Epithelial cell of prostate (primary cell): ENCODE measurements around the gene TTLL11.

DNA sequence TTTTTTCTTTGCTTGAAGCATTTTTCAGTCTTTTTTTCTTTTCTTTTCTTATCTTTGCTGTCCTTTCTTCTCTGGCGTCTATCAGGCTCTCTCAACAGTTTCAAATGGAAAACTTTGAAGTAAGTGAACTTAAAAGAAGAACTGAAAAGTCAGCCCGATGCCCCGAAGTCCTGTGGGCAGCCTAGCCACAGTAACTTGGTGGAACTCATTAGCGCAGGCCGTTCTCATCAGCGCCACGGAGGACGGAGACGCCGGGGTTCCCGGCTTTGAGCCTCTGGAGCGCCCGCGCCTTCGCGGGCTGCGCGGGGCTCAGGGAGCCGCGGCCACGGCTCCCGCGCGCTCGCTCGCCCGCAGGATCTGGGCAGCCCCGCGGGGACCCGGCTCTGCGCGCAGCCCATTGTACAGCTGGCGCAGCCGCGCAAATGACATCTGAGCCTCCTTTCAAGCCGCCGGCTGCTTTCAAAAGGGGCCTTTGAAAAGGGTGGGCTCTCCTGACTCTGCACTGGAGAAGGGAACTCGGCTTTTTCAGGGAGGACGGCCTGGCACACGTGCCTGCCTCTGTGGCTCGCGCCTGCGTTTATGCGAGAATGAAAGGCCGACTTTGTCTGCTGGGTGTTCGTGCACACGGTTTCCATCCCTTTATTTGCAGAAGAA, 40.7 kb downstream of the TLR4 start:
- RRBS = 3% methylated on average over 7 of the region's 47 CpGs

- RRBS = no CpG with 5 or more reads among the region's 18 CpGs
Measured at GRCh38 chr9:120386084-120387123, 193.6 kb downstream of the CDK5RAP2 start.

DNA sequence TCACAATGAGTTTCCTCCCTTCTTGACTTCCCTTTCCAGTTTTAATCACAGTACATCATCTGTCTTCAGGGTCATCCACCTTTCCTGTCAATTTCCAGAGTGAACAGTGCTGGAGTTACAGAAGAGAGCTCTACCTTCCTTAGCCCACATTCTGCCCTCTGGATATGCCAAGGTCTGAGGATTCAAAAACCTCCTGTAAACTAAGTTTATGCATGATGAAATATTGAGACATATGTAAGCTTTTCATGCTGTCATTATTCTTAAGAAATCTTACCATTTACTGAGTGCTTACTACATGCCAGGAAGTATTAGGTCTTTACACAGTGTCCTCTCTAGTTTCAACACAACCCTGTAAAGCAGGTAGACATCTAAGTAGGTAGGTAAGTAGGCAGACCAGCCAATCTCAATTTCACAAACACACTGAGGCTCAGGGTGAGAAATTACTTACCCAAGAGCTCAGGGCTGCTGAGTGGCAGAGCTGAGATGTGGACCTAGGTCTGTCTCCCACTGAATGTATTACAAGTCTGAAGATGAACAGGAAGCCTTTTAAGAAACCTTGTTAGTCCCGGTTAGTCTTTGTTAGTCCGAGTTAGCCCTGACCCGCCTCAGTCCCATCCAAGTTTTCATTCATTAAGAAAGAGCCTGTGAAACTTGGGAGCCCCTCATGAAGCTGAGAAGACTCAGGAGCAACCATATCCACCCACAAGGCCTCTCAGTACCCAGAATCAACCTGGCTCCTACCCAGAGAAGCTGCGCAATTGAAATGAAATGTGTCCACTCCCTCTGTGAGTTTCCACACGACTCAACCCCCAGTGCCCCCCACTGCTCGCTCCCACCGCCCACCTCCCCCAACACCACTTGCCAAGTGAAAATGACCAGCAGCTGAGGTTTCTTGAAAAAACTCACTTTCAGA, 105.0 kb downstream of the CDK5RAP2 start:
- RRBS = no CpG with 5 or more reads among the region's 7 CpGs

GRCh38 chr9:120529859-120530483, 50.0 kb downstream of the CDK5RAP2 start:
- RRBS = no CpG with 5 or more reads among the region's 6 CpGs

- RRBS = no CpG with 5 or more reads among the region's 1 CpG
Measured at GRCh38 chr9:120550577-120550970, 29.4 kb downstream of the CDK5RAP2 start.

- RRBS = no CpG with 5 or more reads among the region's 8 CpGs
Measured at GRCh38 chr9:120605031-120605591, 25.1 kb upstream of the CDK5RAP2 start.

- RRBS = no CpG with 5 or more reads among the region's 2 CpGs
Measured at GRCh38 chr9:120630996-120631574, 51.1 kb upstream of the CDK5RAP2 start.

DNA sequence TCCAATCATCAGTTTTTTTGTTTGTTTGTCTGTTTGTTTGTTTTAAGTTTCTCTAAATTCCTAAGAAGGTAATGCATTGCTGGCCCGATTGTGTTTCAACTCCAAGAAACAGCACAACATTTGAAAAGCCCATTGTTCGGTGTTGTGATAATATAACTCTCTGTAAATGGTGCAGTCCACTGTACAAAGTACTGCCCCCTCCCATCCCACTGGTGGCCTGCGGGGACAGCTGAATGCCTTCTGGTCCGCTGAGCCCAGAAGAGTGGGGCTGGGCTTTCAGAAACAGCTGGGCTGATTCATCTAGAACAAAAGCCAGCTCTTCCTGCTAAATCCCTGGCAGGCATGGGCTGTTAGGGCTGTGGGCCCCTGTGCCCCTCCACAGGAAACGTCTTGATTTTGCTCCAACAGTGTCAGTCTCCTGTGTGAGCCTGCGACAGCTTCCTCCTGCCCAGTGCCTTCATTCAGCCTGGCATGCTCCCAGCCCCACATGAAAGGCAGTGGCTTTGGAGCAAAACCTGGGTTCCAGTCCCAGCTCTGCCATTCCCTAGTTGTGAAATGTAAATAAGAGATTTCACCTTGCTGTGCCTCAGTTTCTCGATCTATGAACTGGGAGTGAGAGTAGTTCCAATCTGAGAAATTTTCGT, 6.9 kb upstream of the GSN start:
- RRBS = no CpG with 5 or more reads among the region's 8 CpGs

- RRBS = no CpG with 5 or more reads among the region's 5 CpGs
Measured at GRCh38 chr9:121294233-121294877, 26.4 kb downstream of the GSN start.

DNA sequence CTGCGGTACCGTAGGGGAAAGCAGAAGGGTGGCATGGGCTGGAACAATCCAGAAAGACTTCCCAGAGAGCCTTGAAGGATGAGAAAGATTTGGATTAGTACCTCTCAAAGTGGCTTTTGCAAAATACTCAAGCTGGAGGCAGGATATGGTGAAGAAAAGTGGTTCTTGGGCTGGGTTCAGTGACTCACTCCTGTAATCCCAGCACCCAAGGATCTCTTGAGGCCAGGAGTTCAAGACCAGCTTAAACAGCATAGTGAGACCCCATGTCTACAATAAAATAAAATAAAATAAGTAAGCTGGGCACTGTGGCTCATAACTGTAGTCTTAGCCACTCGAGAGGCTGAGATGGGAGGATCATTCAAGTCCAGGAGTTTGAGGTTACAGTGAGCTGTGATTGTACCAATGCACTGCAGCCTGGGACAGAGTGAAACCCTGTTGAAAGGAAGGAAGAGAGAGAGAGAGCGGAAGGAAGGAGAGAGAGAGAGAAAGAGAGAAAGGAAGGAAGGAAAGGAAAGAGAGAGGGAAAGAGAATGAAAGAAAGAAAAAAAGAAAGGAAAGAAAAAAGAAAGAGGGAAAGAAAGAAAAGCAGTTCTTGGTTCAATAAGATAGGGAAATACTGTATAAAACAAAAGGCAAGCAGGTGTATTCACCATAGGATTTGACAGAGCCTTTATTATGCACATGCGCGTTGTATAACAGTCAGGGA, 41.7 kb downstream of the GSN start:
- RRBS = no CpG with 5 or more reads among the region's 6 CpGs

- RRBS = no CpG with 5 or more reads among the region's 7 CpGs
Measured at GRCh38 chr9:121321920-121322850, 47.9 kb downstream of the STOM start.

DNA sequence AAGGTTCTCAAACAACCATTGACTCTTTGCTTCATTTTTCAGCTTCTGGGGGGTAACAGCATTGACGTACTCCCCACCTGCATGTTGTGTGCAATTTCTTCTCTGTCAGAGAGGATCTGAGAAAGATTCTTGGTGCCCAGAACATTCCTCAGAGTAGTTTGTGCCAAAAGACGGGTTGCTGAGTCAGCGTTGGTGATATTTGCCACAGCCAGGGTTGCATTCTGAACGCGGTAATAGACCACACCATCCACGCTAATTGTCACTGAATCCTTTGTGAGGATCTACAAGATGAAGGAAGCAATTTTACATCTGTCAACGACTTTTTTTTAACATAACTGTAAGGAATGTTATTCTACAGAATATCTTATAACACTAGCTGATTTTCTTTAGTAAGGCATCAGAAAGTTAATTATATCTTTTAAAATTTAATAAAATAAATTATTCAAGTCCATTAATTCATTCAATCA, 21.0 kb downstream of the STOM start:
- RRBS = no CpG with 5 or more reads among the region's 7 CpGs

DNA sequence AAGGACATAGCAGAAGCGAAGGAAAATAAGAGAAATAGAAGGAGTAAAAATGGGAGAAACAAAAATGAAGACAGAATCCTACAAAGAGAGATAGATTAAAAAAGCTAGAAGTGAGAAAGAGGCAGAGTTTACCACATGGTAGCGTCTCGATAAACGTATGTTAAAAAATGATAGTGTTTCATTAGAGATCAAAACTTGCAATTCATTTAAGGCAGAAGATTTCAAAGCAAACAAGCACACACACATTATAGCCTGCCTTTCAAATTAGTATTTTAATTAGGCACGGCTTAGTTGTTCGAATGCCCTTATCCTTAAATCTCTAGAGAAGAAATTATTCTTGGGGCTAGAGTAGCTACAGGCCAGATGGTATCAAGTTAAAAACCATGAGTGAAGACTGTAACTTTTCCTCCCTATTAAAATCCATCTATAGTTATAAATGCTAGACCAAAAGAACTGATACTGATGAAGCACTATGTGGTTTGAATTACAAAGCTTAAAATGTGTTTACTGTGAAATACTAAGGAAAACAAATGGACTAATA, 5.9 kb downstream of the STOM start:
- RRBS = no CpG with 5 or more reads among the region's 6 CpGs

DNA sequence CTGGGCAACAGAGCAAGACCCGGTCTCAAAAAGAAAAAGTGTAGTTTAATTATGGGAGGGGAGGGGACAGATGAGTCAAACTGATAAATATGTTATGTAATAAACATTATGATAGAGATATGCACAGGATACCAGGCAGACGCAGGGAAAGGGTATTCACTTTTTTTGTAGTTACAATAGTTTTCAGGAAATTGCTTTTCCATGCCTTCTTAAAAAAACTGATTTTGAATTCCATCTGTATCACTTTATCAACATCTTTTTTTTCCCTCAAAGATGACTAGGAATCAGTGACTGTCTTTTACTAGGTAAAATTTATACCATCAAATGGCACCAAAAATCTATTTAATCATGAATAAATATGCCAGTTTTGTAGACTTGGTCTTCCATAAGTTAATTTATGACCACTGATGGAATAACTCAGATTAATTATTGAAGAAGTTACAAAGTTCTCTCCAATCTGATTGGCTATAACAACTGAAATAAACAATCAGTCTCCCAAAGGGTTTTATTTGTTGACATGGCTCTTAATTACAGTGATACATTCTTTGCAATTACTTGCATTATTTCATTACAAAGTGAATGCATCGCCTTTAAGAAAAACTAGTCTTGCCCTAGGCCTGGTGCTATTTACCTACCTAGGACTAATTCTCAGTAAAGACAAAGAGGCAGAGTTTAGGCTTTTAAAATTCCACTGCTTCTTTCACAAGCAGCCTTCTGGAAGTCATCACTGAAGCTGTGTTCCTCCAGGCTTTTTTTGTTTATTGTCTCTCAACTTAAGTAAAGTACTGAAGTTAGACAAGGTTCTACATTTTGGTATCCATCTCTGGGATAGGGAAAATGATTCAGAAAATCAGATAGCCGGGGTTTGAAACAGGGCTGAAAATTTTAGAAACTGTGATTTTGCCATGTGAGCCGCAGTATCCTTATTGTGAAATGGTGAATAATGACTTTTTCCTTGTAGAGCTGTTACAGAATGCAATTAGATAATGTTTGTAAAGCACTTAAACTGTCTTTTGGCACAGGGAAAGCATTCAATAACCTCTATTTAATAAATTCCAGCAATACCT, 2.7 kb downstream of the STOM start:
- RRBS = no CpG with 5 or more reads among the region's 5 CpGs

- RRBS = 1% methylated on average over 62 of the region's 119 CpGs
Measured at GRCh38 chr9:121698830-121699657, 47.6 kb downstream of the DAB2IP start.

- RRBS = no CpG with 5 or more reads among the region's 10 CpGs
Measured at GRCh38 chr9:121779291-121779930, 128.0 kb downstream of the DAB2IP start.

DNA sequence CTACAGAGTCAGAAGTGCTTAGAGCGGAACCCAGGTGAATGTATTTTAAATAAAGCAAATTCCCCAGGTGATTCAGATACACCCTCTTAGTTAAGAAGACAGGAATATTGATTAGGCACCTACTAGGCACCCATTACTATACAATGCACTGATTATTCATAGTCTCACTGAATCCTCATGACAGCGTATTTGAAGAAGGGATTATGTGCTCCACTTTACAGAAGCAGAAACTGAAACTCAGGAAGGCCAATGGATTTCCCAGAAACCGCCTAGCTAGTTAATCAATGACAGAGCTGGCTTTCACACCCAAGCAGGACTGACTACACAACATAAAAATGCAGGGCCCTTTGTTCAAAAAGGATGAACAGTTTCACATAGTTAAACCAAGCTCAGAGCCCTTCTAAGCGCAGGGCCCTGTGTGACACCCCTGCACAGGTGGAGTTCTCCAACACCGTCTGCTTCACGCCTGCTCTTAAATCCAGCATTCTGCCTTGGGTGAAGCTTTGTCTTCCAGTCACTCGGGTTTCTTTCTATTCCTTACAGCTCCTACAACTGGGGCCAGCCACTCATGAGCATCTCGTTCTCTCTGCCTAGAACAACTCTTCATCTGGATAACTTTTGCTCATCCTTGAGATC, 117.2 kb downstream of the TTLL11 start:
- RRBS = no CpG with 5 or more reads among the region's 8 CpGs

DNA sequence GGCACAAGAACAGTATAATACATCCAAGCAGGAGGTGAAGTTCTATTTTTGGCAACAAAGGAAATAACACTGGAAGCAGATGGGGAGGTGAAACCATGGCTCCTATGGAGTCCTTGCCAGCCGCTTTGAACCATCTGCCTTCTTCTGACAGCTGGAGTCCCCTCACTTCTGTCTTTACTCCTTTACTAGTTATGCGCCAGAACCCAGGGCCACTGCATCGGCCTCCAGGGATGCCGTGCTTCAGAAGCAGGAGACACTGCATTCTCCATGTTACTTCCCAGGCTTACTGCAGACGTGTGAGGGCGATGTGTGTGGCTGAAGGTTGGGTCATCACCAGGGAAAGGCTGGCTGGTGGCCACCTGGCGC, 77.8 kb downstream of the TTLL11 start:
- RRBS = no CpG with 5 or more reads among the region's 7 CpGs

DNA sequence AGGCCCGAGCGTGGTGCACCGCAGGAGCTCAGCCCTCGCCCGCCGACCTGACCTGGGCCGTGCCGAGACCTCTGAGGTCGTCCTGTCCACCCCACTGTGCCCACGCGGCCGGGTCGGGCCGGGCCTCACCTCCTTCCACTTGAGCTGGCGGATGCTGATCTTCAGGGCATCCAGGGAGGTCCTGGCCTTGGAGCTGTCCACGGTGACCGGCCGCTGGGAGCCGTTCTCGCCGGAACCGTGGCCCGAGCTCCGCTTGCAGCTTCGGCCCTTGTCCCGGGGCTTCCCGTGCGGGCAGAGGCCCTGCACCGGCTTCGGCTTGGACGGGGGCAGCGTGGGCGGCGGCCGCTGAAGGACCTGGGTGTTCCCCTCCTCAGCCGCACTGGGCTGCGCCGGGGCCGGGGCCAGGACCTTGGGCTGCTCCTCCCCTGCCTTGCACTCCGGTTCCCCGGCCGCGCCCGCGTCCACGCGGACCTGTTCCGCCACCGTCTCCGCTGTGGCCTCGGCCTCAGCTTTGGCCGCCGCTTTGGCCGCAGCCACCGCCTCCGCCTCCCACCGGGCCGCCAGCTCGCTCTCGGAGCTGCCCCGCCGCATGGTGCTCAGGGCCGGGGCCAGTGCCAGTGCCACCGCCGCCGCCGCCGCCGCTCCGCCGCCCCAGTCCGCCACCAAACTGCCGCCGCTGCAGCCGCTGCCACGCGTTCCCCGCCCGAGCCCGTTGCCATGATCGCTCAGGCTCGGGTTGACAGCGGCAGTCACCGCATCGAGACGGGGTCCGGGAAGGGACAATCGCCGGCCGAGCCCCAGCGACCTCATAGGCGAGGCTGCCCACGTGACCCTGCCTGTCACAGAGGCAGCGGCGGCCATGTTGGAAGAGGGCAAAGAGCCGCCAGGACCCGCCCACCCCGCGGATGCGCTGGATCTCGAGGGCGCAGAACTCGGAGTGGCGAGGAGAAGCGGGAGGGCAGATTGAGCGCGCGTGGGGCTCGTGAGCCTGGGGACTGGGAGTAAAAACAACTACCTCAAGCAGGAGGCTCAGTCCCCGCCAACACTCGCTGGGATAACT, at the start of gene TTLL11:
TTLL11 (minus strand) TSS at position 751 of the 1,060 bp plus-strand sequence.
- RRBS = 2% methylated on average over 31 of the region's 111 CpGs

DNA sequence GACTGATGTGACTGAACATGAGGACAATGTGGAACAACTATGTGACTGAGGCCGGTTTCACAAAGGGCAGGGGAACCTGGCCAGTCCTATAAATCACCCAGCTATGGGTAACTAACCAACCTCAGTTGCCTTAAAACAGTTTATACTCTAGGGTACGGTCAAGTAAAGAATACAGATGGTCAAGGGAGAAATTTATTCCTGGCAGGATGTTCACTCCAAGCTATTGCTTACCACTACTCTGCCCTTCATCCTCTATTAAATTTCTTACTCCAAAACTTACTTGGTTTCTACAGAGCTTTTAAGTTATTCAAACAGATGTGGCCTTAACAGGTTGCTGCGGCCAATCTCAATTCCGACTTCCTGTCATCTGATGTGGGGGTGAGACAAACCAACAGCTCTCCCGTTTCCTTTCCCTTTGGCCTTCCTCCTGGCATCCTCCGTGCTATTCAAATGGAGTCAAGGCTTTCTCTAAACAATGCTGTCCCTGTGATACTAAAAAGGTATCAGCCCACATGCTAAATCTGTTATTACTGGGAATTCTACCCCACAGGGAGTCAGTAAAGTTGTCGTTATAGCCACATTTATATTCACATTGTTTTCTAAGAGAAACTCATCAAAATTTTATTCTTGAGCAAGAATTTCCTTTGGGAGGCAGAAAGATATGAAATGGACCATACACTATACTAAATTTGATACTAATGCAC, 11.9 kb downstream of the RBM18 start:
- RRBS = no CpG with 5 or more reads among the region's 7 CpGs